Parotid gland (tissue), 1 donor: Measurements from ENCODE around the genes ELOVL5, MLIP and FAM83B.

DNA sequence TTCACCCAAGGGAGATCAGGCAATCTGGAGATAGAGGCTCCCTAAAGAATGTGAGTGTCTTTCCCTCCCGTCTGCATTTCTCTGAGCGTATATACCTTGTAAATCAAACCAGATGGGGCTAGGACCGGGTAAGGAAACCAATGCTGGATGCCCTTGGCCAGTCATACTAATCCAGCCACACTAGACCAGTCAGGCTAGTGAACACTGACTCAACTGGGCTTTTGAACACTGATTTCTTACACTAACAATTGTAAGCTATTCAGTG lies 8.0 kb downstream of the ELOVL5 start:
- PRO-cap, result no peak

DNA sequence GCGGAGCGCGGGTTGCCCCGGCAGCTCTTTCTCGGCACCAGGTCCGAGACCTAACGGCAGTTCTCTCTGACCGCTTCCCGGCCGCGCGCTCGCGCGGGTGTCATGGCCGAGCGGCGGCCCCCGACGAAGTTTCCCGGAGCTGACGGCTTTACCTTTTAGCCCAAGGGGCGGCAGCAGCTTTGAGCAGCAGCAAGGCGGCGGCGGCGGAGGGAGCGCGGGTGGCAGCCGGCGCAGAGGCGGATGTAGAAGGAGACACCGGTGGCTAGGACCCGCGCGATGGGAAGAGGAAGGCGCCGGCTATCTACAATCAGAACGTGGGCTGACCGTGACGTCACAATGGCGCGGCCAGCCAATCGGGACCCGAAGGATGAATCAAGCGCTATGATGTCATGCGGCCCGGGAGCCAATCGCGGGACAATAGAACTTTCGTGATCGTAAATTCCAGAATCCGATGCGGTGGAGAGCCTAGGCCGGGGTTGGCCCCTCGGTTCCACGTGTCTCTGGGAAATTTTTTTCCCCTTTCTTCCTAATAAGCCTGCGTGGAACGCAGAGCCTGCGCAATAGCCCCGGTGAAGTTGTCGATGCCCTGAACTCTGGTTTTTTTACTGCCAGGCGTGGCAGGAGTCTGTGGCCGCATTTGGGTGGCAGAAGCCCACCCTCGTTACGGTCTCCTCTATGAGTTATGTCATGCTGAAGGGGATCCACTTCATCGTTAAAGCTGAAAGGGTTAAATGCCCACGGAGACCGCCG lies at the start of gene ELOVL5:
Gene ELOVL5, minus strand, starts transcription at position 286 of the 750 bp plus-strand sequence.
- PRO-cap, result unidirectional peak, minus-strand start at position 99 of the sequence; bidirectional peak, plus-strand start at position 444 of the sequence, minus-strand start at position 278 of the sequence; bidirectional peak, plus-strand start at position 560 of the sequence, minus-strand start at position 502 of the sequence

DNA sequence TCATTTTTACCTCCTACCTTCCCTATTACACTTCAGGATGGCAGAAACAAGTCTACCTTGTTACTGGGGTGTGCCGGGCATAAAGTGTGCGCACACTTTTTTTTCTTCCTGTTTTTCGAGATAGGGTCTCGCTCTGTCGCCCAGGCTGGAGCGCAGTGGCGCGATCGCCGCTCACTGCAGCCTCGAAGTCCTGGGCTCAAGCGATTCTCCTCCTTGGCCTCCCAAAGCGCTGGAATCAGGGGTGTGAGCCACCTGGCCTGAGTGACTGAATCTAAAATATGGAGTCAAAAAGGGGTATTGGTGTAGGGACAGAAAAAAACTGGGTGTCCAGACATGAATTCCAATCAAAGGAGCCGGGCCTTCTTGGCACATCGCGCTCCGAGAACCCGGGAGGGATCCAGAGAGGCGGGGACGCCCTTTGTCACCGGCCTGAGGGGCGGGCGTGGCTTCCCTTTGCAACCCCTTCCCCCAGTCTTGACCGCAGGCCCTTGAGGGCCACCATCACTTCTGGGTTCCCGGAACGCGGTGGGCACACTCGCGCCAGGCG lies 10.0 kb upstream of the ELOVL5 start:
- PRO-cap, result no peak

DNA sequence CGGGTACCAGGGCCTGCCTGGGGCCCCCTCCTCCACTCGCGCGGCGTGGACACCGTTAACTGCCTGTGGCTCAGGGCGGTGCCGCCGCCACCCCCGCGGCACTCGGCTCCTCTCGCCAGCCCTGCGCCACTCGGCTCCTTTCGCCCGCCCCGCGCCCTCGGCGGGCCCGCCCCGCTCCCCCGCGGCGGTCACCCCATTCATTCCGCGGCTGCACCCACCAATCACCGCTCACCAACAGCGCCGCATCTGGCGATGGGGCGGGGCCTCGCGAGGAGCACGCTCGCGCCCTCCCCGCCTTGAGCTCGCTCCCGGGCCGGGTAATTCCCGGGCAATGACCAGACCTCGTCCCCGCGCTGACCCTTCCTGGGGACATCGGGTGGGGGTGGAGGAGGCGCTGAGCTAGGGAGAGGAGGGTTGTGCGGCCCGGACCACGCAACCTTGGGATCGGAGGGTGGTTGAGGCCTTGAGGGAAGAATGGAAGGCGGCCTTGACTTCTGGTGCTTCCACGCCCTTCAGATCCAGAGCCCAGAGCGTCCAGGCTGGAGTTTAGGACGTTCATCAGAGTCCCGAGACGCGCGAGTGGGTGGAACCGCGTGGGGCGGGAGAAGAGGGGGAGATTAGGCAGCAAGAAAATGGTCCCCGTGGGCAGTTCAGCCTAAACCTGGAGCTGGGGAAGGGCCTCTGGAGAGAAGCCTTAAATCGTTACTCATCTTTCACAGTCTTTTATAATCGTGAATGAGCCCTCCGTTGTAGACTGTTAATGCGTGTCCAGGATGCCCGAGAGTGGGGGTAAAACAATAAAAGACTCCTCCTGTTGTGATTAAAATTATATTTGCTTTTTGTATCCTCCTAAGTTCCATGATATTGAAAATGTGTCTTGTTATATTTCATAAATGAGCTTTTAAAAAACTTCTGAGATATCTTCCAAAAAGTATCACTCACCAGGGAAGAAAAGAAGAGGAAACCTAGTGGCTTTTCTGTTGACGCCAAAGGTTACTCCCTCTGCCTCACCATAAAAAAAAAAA lies 10.8 kb upstream of the ELOVL5 start:
- PRO-cap, result bidirectional peak, plus-strand start at position 369 of the sequence, minus-strand start at position 159 of the sequence; unidirectional peak, plus-strand start at position 658 of the sequence

DNA sequence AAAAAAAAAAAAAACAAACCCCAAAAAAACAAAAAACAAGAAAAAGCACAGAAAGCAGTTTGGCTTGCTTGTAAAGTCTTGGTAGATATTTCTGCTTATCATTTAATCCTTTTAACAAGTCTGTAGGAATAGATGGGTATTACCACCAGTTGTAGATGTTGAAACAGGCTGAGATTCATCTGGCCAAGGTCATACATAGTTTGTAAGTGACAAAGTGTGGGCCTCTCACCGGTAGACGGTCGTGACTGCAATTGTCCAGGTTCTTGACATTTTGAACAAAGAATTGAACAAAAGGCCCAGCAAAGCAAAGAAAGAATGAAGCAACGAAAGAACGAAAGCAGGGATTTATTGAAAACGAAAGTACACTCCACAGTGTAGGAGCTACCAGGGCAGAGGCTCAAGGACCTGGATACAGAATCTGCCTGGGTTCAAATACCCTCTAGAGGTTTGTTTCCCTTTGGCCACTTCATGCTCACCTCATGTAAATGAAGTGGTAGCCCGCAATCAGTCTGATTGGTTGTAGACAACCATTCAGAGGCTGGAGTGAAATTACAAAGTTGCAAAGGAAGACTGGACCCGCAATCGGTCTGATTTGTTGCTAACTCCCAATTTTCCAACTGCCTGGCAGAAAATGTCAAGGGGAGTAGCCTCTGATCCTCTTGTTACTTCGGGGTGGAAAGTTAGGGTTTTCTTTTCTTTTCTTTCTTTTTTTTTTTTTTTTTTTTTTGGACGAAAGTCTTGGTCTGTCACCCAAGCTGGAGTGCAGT lies 11.7 kb upstream of the ELOVL5 start:
- PRO-cap, result no peak

DNA sequence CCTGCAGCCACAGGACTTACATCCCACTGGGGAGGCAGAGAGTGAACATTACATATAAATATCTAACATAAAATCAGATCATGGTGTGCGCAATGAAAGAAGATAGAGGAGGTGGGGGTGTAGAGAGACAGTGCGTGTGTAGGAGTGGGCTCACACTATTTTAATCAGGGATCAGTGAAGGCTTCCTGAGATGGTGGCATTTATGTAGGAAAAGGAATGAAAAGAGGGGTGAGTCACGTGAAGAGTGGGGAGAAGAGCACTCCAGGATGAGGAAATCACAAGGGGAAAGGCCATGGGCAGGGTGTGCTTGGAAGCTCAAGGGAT lies 80.2 kb downstream of the GCLC start:
- PRO-cap, result no peak

DNA sequence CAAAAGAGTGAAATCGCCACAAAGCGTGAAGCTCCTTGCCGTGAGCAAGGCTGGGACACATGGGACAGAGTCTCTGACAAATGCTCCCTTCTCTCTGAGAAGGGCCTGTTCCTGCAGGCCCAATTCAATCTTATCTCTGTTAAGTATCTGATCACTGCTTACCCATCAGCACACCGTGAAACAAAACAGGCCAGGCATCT lies 79.3 kb downstream of the GCLC start:
- PRO-cap, result no peak

GRCh38 chr6:53792681-53793162 lies 2.1 kb upstream of the LRRC1 start:
- PRO-cap, result no peak

- PRO-cap, result no peak
Observed at GRCh38 chr6:54072887-54073458, 38.3 kb upstream of the MLIP start.

GRCh38 chr6:54085491-54086002 lies 25.7 kb upstream of the MLIP start:
- PRO-cap, result no peak

GRCh38 chr6:54111311-54112114 lies at the start of gene MLIP:
TSS of gene MLIP (plus strand) at chr6:54111443.
- PRO-cap, result no peak

DNA sequence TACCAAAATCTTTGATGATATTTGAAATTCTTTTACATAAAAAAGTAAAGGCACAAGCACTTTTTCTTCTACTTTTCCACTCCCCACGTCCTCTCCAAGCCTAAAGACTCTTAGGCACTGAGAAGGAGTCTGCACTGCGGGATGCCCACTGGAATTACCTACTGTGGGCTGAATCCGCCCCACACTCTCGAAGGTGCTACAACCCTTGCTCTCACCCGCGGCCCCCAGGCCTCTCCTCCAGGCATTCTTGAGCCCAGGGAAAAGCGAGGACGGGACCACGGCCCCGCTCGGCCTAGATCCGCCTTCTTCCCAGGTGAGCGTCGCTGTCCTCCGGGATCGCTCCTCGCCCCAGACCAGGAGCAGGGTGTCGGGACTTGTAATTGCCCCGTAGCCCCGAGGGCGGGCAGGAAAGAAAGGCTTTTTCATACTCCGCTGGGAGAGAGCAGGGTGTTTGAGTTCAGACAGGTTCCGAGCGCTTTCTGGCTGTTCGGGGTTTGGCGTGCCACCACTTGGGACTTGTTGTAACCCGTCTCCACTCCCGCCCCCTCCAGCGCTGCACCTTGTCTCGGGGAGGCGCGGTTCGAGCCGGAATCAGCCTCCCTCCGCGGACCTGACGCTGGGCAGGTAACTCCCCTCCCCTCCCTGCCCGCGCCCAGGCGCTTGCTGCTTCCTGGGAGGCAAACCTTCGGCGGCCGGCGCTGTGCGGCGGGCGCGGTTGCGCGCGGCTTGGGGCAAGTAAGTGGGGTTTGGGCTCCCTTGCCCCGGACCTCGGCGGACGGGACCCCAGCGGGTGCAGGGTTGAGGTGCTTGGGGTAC lies at the start of gene FAM83B:
Gene FAM83B, plus strand, starts transcription at position 680 of the 816 bp plus-strand sequence.
- PRO-cap, result no peak

DNA sequence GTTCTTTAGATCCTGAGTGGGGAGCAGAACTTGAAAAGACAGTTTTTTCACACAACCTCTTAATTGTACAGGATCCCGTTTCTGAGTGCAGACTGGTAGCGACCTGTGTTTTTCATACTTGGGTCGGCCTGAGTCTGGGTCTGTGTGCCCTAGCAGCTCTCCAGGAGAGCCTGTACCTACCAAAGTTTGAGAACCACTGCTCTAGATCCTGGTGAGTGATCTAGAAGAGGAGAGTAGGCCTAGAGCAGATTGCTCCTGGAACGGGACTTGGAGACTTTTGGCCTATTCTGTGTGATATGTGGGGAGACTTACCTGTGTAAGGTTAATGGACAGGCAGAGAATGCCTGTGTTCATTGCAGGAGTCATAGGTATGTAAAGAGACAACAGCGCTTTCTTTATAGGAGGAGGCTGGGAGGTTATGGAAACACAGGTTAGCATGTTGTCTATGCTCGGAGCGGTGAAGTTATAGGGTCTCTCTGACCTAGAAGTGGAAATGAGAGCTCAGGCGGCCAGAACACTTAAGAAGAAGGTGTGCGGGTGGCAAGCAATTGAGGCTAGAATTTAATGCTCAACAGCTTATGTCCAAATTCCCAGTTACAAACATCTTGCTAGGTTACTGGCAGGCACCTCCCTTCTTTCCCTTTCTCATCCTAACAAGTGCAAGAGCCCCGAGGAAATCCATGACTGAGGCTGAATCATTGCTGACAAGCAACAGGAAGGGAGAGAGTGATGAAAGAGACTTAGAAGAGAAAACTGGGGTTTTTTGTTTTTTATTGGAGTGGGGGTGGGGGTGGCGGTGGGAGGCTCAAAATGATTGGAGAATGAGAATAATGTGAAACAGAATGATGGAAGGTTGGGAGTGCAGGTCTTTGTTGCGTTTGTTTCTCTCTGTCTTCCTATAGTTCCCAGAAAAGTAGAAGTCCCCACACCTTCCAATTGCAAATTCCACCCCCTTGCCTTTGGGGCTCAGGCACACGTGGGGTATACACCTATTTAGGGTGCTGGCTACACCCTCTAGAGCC lies 1.1 kb downstream of the FAM83B start:
- PRO-cap, result no peak

DNA sequence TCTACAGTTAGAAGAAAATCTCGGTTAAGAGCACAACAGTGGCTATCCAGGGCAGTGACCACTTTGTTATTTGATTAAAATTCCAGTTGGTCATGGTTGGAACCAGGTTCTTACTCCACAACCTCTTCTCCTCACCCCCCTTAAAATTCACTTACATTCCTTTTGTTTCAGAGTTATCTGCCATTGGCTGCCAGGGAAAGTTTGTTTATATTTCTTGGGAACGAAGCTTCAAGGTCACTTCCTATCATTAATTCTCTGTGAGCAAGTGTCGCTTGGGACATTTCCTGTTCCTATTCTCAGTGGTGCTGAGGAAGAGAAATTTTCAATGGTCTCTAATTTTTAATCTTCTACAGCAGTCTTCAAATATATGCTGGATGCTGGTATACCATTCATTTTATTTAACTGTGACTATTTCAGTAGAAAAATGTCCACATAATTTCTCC lies 121.1 kb upstream of the COL21A1 start:
- PRO-cap, result bidirectional peak, plus-strand start at position 250 of the sequence, minus-strand start at position 130 of the sequence

DNA sequence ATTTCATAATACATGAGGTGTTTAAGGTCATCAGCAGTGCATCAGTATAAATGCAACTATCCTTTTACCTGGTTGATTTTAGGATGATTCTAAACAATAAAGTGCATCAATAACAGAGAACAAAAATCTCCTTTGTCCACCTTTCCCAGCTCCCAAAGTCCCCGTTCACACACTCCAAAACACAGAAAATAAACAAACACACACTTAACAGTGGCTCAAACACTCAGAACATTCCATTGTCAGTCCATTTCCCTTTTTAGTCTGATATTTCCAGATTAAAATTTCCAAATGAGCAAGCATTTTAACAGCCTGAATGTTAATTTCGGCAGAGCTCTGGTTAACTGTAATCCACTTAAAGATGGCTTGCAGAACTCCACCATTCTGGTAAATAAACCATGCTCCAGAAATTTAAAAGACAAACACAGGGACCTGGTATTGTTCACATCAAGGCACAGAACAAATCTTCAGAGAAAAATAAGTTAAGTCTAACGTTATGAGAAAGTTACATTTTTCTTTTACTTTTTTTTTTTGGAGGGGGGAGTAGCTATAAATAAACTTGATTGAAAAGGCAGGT lies 294.4 kb upstream of the COL21A1 start:
- PRO-cap, result no peak

DNA sequence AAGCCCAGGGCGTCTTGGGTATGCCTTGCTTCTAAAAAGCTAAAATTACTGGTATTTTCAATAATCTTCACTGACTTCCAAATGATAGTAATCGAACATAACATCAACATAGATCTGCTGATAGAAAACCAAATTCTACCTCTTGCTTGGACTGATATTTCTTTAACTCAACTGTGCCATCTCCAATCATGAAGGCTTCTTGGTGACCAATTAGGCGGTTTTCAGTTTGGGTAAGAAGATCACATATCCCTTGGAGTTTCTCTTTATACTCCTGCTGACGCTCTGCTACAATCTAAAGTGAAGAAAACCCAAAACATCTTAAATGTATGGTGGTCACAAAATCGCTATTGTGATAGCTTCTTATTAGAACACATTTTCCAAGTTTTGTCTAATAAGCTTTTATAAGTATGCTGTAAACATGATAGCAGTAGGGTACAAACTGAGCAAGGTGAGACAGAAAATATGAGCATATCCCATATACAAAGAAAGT lies 352.6 kb upstream of the COL21A1 start:
- PRO-cap, result no peak

DNA sequence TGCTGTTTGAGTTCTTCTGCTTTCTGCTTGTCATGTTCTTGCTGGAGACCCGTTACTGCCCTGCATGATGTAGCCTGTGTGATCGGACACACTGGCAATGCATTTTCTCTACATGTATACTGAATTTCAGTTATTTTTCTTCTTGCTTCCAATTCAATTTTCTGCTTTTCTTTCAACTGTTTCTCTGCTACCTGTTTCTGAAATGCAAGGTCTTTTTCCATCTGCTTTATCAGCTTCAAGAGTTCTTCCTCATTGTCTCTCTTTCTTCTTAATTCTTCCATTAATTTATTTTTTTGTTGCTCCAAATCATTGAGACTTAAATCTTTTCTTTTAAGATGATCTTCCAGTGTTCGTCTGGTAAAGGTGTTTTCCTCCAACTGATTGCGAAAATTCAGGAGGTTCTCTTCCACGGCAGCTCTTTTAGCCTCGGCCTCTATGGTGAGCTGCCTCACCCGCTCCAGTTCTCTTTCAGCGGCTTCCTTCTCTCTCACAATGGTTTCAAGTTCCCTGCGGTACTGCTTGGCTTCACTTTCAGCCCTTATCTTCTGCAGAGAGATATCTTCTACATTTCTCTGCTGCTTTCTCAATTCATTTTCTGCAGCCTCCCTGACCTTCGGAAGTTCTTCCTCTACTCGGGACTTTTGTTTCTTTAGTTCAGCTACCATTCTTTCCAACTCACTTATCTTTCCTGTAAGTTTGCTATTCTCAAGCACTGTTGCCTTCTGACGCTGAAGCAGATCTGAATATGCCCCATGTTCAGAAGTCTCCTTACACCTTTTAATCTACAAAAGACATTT lies 334.5 kb downstream of the DST start:
- PRO-cap, result no peak

DNA sequence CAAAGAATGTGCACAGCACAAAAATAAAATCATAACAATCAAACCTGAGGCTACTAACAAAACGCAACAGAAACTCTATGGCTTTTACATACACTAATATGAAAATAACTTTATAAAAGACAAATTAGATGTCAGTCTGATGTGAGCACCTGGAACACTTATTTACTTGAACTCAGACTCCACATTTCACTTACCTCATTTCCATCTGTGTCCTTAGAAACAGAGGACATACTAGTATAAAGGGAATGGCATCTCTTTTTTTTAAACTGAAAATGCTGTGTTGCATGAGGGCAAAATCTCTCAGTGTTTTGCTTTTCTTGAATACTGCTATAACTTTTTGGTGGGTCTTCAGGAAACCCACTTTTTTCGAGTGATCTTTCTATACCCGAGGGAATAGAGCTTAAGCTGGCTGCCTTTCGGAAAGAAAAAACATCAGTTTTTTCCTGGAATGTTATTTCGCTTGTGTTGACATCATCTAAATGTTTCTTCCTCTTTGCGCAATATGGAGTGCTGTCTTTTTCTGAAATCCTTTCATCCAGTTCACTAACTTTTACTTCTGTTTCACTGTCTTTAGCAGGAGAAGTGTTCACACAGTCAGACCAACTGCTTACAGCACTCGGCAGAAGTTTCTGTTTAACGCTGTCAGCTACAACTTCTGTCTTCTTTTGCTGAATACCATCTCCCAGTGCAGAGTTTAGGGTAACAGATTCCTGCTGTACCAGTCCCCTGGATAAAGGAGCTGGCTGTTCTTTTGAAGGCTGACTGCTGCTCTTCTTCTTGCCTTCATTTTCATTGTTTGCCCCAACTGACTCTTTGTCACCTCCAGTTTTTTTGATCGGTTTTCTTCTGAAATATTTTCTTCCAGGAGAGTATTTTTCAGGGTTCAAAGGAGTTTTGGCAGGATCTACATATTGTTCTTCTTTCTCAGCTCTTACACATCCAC lies 262.2 kb downstream of the DST start:
- PRO-cap, result no peak

DNA sequence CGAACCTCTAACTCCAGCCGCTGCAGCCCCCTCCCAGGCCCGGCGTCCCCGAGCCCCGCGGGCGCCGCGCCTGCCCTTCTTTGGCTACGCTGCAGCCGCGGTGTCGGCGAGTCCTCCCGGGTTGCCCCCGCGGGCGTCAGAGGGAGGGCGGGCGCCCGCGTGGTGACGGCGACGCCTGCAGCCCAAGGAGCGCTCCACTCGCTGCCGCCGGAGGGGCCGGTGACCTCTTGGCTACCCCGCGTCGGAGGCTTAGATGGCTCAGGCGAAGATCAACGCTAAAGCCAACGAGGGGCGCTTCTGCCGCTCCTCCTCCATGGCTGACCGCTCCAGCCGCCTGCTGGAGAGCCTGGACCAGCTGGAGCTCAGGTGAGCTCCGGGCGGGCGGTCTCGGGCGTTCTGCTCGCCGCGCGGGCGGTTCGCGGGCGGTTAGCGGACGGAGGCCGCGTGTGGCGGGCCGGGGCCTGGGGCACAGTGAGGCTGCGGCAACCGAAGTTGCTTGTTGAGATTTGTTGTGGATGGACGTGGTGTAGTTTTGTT lies 387 bp downstream of the BAG2 start:
- PRO-cap, result bidirectional peak, plus-strand start at position 171 of the sequence, minus-strand start at position 97 of the sequence

GRCh38 chr6:57173929-57174678 lies 2.0 kb downstream of the BAG2 start:
- PRO-cap, result no peak